ENCODE measurements around the genes SCN2A and SCN9A.

- PRO-cap: no peak
- RAMPAGE, long total RNA, 4 experiments: no peak in any of the 4 experiments
These were observed at the start of gene SCN2A for GRCh38 chr2:165239238-165239737. Gene SCN2A (plus strand): TSS chr2:165239414.

DNA sequence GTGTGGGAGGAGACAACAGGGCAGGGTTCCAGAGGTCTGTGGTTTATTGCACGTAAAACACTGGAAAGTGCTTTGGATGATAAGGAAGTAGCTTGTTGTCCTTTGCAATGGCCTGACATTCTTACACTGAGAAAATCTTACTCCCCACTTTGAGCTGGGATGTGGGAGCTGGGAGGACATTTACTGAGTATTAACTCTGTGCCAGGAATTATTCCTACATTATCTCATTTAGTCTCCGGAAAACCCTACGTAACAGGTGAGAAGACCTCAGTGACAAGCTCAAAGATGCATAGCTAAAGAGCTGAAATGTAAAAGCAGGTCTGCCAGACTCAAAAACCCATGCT, 9.1 kb upstream of the GALNT3 start:
- PRO-cap: no peak
- RAMPAGE, long total RNA, 4 experiments: no peak in any of the 4 experiments

DNA sequence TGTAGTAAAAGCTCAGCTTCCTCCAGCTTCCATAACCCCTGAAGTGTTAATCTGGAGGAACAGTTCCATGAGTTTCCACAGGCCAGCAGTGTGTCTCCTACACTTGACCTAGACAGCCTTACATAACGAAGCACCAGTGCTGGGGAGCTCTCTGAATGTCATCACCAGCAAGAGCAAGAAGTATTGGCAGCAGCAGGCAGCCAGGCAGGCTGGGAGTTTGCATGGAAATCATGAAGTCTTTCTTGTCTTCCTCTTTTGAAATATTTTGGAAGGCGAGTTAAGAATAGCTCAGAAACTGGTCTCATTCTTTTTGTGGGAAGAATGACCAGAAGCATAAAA, 21.2 kb upstream of the SCN1A start:
- PRO-cap: no peak
- RAMPAGE, long total RNA, 4 experiments: no peak in any of the 4 experiments

- PRO-cap: no peak
- RAMPAGE, long total RNA, 4 experiments: no peak in any of the 4 experiments
These were observed 101.8 kb upstream of the SCN1A start for GRCh38 chr2:166229755-166229954.

DNA sequence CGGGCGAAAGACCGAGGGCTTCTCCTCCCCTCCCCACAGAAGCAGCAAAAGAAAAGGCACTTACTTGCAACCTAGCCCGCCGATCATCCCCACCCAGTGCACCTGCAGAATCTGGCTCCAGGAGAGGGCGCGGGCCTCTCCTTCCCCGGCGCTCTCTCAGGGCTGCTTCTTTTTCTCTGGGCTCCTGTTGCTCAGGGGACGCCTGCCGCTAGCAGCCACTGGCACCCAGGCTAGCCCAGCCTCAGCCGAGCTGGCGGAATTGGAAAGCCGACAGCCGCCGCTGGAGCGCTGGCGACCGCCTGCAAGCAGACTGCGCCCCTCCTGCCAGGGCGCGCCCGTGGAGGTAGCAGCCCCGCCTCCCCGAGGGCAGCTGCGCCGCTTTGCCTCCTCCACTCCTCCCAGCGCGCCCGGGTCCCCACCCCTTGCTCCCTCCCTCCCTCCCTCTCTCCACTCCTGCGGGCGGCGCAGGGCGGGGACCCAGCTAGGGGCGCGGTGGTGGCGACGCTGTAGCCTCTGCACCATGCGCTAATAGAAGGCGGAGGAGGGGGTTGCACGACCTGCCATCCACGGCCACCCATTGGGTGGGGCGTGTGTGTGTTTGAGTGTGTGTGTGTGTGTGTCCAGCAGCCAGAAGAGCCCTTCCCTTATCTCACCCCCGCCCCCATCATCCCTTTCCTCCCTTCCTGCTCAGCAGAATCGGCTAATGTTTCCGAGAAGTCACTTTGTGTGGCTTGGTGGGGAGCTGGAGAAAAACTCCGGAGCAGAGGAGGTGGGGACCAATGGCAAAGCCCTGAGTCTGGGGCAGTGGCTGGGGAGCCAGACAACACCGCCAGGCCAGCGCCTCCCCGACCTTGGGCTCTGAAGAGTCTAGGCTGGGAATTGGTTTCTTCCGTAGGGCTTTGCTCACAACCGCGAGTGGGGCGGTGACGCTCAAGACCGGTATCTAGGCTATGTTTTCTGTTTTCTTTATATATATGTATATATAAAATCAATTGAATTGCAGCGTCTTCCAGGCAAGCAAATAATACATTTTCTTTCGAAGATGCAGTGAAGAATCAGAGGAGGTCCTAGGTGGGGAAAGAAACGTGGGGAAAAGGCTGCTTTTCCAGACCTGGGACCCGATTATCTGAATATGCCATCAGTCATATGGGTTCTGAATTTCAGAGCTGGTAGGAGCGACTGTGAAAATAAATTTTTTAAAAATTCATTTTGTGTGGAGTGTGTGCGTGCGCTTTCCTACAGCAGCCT, at the start of gene SCN9A:
Gene SCN9A, minus strand, starts transcription at position 312 of the 1,248 bp plus-strand sequence.
- PRO-cap: no peak
- RAMPAGE, long total RNA, 4 experiments: start-site peak on the minus strand in 4 of 4 experiments, centred at positions 306 to 321 of the sequence, 42 to 88 reads per replicate

DNA sequence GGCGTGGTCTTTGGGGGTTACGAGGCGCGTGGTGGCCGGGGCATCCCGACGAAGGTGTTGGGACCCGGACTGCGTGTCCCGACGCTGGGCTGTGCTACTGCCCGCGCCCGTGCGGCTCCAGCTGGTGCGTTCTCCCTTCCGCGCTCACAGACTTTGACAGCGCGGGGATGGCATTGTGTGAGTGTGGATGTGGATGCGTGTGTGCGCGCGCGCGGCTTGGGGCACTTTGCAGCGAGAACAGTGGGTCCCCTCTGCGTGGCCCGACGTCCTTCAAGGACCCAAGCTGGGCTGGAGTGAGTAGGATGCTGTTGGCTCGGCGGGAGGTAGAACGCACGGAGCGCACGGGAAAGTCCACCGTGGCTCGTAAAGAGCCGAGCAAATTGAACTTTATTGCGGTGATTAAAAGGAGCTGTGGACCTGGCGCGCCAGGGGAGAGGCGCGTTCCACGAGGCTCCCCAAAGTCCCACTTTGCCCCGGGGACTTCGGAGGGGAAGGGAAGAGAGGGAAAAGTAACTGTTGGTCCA, 640 bp downstream of the B3GALT1 start:
- PRO-cap: no peak
- RAMPAGE, long total RNA, 4 experiments: no peak in any of the 4 experiments

- PRO-cap: no peak
- RAMPAGE, long total RNA, 4 experiments: no peak in any of the 4 experiments
These were observed 216.9 kb downstream of the B3GALT1 start for GRCh38 chr2:167509529-167510227.

DNA sequence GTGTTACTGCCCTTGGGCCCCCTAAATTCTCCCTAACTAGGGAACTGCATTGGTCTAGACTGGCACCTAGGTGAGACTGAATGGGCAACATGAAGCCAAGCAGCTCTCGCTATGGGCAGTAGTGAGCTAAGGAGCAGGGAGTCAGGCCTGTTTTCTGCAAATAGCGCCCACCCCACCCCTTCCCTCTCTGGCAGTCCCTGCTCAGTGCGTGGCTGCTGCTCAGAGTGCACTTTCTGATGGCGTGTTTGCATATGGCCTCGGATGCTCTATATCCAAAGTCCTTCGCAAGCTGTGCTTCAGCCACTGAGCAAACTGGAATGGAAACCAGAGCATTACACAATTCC, 420.0 kb downstream of the STK39 start:
- PRO-cap: no peak
- RAMPAGE, long total RNA, 4 experiments: no peak in any of the 4 experiments

DNA sequence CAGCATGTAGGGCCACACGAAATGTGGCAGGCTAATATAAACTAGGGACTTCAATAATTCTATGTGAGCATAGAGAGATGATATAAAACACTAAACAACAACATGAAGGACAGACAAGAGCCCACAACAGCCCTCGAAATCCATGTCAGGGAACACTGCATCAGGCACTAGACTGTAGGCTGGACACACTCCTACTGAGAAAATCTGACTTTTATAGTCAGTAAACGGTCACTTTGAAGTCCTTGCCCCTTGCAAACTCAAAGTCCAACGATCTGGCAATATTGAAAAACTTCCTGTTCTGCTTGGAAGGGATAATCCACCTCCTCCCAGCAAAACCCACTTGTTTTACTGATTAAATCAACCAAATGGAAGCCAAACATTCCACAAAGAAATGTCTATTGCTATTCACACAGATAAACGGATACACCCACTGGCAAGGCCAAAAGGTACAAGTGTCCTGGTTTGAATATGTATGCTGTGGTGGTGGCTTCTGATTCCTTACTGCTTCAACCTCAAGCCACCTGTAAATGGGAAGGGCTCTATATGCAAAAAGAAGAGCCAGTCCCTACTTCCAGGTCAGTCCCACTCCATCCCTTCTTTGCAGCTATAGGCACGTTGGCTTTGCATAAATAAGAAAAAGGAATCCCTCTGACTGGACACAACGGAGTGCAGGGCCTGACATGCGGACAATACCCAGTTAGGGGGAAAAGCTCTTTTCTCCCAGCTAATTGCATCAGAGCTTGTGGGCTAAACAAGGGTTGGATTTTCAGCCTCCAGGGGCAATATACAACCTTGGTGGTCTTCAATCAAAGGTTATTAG, 56.6 kb downstream of the STK39 start:
- PRO-cap: no peak
- RAMPAGE, long total RNA, 4 experiments: no peak in any of the 4 experiments

DNA sequence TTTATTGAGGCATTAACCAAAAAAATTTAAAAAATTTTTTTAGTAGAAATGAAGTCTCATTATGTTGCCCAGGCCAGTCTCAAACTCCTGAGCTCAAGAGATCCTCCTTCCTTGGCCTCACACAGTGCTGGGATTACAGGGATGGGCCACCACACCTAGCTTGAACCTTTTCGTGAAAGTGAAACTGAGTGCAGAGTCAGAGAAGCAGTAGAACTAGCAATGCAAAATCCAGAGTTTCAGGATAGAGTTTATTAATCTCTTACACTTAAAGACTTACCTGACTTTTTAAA, 98.4 kb upstream of the CERS6 start:
- PRO-cap: no peak
- RAMPAGE, long total RNA, 4 experiments: no peak in any of the 4 experiments

GRCh38 chr2:168526731-168527264, 70.7 kb downstream of the CERS6 start:
- PRO-cap: no peak
- RAMPAGE, long total RNA, 4 experiments: no peak in any of the 4 experiments

GRCh38 chr2:168798917-168799368, 3.5 kb upstream of the NOSTRIN start:
- PRO-cap: no peak
- RAMPAGE, long total RNA, 4 experiments: no peak in any of the 4 experiments

DNA sequence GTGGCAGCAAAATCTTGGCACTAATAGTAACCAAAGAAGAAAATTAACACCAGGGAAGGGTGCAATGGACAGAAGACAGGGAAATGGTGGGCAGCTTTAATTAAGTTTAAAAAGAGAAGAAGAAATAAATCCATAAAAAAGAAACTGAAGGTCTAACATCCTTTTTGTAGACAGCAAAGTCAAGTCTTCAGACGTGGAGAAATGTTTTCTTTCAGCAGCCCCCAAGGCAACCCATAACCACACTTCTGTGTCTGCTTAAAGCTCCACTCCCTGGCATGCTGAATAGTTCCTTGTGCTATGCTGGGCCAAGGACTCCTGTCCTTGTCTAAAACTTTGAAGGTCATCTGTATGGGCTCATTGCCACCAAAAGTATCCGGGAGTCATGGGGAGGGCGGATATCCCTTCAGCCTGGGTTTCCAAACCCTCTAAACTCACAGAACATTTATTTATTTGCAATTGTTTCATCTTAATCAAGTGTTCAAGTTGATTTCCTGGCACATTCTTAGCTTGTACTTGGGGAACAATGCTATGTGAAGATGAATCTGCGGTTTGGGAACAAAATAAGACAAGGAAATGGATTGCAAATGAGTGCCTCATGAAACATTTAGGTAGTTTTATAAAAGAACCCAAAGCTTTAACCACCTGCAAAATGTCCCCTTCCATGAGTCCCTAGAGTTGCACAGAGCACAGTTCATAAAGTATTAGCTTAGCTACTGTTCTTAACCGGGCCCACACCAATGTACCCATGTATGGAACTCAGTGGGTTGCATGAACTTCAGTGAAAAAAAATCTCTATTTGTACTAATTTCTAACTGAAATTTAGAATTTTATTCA, 1.8 kb downstream of the NOSTRIN start:
- PRO-cap: no peak
- RAMPAGE, long total RNA, 4 experiments: no peak in any of the 4 experiments

GRCh38 chr2:169034910-169035353, 3.8 kb upstream of the ABCB11 start:
- PRO-cap: no peak
- RAMPAGE, long total RNA, 4 experiments: no peak in any of the 4 experiments

GRCh38 chr2:169066806-169067515, 2.4 kb upstream of the DHRS9 start:
- PRO-cap: no peak
- RAMPAGE, long total RNA, 4 experiments: no peak in any of the 4 experiments

DNA sequence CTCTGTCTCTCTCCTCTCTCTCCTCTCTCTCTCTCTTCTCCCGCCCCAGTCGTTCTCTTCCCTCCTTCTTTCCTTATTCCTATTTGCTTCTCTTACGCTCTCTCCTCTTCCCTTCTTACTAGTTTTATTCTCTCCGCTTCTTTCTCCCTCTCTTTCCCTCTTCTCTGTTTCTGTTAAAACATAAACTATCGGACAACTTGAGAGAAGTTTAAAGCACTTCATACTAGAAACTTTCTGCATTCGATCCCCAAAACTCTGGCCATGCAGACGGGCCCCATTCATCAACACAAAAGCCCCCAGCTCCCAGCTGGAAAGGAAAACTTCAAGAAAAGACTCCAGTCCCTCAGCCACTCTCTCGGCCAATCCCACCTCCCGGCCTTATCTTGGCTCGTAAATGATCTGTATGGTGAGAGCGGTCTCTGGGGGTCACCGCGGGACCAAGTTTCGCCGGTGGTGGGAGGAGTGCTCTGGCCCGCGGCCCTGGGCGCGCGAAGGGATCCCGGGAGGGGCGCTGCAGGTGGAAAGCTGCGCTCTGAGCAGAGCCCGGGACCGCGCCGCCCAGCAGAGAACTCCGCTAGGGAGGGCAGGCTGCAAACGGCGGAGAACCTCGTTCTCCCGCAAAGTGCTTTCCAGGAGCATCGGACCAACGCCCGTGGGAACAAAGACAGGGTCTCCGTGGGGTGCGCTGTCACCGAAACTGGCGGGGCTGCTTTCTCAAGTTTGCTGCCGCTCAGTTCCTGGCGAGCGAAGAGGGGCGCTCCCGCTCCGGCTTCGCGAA, 753 bp downstream of the LRP2 start:
- PRO-cap: no peak
- RAMPAGE, long total RNA, 4 experiments: no peak in any of the 4 experiments

DNA sequence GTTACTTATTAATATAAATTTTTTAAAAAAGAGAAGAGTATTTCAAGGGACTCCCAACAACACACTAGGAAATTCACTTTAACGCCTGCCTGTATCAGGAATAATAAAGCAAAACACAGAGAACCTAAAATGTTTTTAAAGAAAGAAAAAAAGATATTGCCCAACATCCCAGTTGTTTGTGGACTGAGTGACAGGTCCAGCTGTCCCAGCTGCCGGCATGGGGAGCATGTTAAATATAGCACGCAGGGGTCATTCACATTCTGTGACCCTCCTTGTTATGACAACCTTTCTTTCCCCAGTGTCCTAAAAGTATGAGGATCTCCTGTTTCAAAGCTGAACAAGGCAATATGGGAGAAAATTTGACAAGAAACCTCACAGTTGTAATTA, 4.4 kb downstream of the KLHL41 start:
- PRO-cap: no peak
- RAMPAGE, long total RNA, 4 experiments: no peak in any of the 4 experiments

DNA sequence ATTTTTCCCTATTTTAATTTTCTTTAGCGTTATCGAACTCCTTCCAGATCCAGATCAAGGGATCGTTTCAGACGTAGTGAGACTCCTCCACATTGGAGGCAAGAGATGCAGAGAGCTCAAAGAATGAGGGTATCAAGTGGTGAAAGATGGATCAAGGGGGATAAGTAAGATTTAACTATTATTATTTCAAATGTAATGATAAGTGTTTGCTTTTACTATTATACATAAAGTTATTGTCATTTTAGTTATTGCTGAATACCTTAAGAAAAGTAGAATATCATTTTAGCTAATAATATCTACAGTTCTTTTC, 51.9 kb downstream of the PPIG start:
- PRO-cap: no peak
- RAMPAGE, long total RNA, 4 experiments: no peak in any of the 4 experiments

DNA sequence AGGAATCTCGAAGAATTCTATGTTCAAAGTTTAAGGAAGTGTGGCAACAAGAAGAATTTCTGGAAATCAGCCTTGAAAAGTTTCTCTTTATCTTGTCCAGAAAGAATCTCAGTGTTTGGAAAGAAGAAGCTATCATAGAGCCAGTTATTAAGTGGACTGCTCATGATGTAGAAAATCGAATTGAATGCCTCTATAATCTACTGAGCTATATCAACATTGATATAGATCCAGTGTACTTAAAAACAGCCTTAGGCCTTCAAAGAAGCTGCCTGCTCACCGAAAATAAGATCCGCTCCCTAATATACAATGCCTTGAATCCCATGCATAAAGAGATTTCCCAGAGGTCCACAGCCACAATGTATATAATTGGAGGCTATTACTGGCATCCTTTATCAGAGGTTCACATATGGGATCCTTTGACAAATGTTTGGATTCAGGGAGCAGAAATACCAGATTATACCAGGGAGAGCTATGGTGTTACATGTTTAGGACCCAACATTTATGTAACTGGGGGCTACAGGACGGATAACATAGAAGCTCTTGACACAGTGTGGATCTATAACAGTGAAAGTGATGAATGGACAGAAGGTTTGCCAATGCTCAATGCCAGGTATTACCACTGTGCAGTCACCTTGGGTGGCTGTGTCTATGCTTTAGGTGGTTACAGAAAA, 2.0 kb downstream of the KLHL23 start:
- PRO-cap: no peak
- RAMPAGE, long total RNA, 4 experiments: no peak in any of the 4 experiments

- PRO-cap: no peak
- RAMPAGE, long total RNA, 4 experiments: no peak in any of the 4 experiments
These were observed 231.1 kb downstream of the MYO3B start for GRCh38 chr2:170409017-170409550.